OVCAR3 (cell line): ENCODE measurements around the genes YIPF7, GABRB1 and COMMD8.

DNA sequence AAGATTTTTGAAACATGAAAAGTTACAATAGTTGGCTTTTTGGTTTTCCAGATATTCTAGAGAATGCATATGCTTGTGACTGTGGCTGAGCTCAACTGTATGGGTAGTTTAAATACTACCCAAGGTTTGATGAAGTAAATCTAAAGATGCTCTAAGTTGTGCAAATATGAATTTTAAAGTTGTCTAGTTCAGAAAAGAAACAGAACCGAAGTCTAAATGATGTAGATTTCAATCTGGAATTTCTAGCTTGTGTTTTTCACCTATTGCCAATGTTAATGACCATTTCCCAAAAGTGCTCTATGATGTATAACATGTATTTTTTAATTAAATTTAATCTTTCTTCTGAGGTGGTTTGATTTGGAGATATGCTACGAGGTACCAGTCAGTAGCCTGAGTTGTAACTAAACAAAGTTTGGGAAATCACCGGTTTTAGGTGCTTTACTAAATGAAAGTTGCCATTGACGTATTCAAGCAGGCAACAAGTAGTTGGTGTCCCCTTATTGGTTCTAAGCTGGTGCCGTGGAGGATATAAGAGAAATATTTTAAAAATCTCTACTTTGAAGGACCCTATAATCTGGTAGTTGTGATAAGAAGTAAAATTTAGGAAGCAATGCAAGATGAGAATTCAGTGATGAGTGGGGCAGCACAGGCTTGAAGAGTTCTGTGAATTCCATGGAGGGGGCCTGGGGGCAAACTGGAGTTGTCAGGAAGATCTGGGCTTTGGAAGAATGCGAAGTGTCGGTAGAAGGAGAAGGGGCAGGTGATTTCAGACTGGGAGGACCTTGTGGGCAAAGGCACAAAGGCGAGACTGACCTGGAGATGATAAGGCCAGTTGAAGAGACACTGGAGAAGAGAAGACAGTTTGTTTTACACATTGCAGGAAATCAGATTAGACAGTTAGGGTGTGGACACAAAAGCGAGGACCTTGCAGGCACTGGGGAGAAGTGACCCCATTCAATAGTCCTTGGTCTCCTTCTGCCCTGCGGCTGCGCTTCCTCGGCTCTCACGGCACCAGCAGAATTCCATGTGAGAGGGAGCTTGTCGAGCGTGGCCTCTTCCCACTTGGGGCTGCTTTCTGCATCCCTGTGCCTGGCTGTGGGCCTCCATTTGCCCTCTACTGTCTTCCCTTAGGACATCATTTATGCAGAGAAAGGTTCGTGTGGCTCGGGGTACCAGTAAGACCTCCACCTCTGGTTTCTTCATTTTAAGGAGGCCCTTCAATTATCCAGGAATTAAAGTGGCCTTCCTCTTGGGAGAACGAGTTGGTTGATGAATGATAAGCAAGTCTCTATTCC, 1.1 kb downstream of the RHOH start:
- RRBS: no CpG with 5 or more reads among the region's 18 CpGs

- RRBS: no CpG with 5 or more reads among the region's 5 CpGs
Measured at GRCh38 chr4:40199428-40199809, 2.6 kb downstream of the RHOH start.

DNA sequence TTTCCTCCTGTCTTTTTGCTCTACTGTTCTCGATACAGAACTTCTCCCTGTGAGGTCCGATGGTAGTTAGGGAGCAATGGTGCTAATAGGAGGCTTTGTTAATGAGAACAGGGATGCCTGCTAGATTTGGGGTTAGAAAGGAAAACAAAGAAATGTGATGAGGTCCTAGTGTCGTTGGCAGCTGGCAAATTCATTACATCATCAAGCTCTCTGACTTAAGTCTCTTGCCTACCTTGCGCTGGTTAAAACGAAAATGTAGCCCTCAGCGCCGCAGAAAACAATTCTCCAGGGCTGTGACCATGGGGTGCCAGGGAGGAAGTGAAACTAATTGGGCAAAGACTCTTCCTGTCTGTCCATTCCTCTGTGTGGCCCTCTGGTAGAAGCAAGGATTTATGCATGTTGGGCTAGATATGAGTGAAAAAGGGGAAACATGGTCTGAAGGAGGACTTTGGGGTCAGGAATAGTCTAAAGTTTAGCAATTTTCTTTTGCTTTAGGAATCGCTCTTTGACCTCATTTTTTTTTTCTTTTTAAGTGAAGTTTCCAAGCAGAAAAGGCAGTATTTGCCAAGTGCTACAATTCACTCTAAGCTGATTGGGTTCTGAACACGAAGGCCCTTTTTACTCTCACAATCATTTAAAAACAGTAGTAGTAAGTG, 27.5 kb upstream of the CHRNA9 start:
- RRBS: no CpG with 5 or more reads among the region's 9 CpGs

DNA sequence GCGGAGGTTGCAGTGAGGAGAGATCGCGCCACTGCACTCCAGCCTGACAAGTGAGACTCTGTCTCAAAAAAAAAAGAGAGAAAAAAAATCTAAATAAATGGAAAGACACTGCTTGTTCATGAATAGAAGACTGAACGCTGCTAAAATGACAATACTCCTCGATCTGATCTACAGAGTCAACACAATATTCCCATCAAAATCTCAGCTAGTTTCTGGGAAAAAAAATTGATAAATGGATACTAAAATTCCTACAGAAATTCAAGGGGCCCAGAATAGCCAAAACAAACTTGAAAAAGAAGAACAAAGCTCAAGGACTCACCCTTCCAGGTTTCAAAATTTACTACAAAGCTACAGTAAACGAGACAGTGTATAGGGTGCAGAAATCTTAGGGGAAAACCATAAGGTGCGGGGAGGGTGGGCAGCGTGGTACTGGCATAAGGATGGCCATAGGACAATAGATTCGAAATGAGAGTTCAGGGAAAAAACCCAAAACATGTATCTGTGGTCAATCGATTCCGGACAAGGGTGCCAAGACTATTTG, 138.9 kb downstream of the RBM47 start:
- RRBS: no CpG with 5 or more reads among the region's 11 CpGs

GRCh38 chr4:40500927-40501247, 128.8 kb downstream of the RBM47 start:
- RRBS: no CpG with 5 or more reads among the region's 5 CpGs

DNA sequence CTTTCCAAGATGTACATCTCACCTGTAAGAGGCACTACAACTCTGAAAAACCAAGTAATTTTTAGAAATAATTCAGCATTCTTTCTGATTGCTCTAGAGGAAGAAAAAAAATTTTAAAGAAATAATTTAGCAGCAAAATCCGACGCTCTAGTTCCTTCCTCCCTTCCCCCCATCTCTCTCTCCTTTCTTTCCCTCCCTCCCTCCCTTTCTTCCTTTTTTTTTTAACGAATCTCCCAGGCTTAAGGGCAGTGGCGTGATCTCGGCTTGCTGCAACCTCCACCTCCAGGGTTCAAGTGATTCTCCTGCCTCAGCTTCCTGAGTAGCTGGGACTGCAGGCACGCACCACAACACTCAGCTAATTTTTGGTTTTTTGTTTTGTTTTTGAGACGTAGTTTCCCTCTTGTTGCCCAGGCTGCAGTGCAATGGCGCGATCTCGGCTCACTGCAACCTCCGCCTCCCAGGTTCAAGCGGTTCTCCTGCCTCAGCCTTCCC, 75.0 kb downstream of the RBM47 start:
- RRBS: no CpG with 5 or more reads among the region's 12 CpGs

- RRBS: no CpG with 5 or more reads among the region's 5 CpGs
Measured at GRCh38 chr4:40587741-40588403, 41.8 kb downstream of the RBM47 start.

DNA sequence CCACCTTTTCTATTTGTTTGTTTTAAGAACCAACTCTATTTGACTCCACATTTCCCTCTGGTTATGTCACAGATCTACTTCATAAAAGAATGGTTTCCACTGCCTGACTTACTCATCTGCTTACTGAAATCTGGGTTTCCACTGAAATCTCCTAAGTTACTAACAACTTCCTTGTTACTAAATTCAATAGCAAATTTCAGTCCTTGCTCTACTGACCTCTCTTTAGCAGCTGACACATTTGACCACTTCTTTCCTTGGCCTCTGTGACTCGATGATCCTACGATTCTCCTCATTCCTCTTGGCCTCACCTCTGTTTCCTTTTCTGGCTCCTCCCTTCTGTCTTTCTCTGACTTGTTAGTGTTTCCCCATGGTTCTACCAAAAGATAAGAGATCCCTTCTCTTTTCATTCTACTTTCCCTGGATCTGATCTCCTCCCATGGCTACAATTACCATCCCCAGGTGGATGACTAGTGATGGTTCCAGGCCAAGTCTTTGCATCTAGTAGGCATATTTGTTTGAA, 27.8 kb upstream of the NSUN7 start:
- RRBS: no CpG with 5 or more reads among the region's 2 CpGs

DNA sequence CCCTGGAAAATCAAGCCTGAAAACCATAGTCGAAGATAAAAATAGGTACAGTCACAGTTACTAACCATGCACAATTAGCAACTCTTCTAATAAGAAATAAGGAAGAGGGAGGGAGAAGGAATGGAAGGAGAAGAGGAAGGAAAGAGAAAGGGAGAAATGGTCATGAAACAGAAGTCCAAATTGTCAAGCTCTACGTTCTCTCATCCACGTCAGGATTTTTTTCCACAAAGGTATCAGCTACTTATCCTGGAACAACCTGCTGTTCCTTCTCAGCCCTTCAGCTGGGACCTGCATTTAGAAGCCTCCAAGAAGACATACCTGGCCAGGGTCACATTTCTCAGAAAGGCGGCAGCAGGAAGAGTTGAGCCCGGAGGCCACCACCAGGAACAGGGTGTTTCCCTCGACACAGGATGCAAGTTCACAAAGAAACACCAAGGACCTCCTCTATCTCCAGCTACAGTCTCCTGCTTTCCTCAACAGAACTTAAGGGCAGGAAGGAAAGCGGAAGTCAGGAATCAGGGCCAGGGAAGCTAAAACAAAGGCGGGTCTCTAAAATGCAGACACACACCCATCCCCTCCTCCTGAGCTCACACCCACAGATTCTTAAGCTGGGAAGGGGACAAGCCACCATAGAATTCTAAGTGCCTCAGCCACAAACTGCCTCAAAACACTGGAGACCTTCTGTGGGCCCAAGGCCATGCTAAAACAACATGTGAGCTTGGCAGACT, 163.6 kb downstream of the APBB2 start:
- RRBS: no CpG with 5 or more reads among the region's 8 CpGs

GRCh38 chr4:41361176-41361352, 104.3 kb downstream of the UCHL1 start:
- RRBS: 8% methylated on average over 3 of the region's 15 CpGs

DNA sequence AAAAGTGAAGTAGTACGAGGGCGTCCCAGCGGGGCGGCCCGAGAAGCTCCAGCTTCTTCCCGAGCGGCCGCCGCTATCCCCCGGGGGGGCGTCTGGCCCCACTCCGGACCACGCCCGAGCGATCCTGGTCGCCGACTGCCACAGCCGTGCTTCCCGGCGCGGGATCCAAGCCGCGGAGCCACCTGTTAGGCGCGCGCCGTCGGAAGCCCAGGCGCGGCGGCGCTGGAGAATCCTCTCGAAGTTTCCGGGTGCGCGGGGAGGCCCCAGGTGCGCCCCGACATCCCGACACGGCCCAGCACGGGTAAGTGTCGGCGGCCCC, 1.2 kb downstream of the BEND4 start:
- RRBS: 21% methylated on average over 18 of the region's 43 CpGs

GRCh38 chr4:42643632-42644146, 13.2 kb downstream of the ATP8A1 start:
- RRBS: no CpG with 5 or more reads among the region's 5 CpGs

GRCh38 chr4:43660127-43660441, 767.6 kb downstream of the GRXCR1 start:
- RRBS: no CpG with 5 or more reads among the region's 1 CpG

DNA sequence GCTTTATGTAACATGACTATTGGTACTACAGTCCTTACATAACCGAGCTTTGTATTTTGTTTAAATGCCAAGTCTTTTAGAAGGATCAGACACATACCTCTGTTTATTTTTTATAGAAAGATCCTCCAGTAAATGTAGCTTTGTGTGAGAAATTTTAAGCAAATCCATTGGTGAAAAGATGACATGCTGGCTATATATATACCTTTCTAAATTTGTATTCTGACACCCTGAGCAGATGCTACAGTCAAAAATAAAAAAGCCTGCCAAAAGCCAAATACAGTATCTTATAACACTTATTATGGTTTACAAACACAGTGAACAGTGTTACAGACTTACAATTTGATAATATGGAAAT, at the start of gene YIPF7:
Gene YIPF7, minus strand, starts transcription at position 169 of the 355 bp plus-strand sequence.
- RRBS: no CpG with 5 or more reads among the region's 1 CpG

GRCh38 chr4:46986971-46987364, 6.4 kb downstream of the GABRA4 start:
- RRBS: no CpG with 5 or more reads among the region's 1 CpG

- RRBS: no CpG with 5 or more reads among the region's 22 CpGs
Measured at GRCh38 chr4:47031086-47031903, at the start of gene GABRB1. Gene GABRB1 (plus strand): TSS chr4:47031567.

GRCh38 chr4:47462920-47464045, at the start of gene COMMD8:
Gene COMMD8 (minus strand): TSS chr4:47463702.
- RRBS: 5% methylated on average over 17 of the region's 57 CpGs

GRCh38 chr4:47704791-47705235, 133.1 kb downstream of the CORIN start:
- RRBS: no CpG with 5 or more reads among the region's 6 CpGs